SK-MEL-5 (cell line): ENCODE results near the gene ATP5MC3.

DNA sequence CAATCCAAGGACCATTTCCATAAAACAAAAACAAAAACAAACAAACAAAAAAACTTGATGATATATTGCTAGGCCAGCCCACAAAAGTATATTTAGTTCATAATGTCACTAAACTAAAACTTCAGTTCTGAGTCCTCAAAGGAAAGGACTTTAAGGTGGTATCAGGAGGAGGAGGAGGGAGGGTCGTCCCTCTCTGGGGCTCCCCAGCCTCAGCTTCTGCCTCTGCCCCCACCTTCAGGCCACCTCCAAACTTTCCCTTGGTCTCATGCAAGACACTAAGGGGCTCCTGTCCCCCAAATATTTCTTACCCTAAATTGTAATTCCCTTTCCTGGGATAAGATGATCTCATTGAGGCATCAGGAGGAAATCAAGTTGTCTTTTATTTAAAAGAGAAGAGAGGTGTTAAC lies 13.7 kb upstream of the WIPF1 start:
RAMPAGE:
- cytosol, long total RNA: no peak
- long total RNA: no peak
- nucleus, long total RNA: no peak

DNA sequence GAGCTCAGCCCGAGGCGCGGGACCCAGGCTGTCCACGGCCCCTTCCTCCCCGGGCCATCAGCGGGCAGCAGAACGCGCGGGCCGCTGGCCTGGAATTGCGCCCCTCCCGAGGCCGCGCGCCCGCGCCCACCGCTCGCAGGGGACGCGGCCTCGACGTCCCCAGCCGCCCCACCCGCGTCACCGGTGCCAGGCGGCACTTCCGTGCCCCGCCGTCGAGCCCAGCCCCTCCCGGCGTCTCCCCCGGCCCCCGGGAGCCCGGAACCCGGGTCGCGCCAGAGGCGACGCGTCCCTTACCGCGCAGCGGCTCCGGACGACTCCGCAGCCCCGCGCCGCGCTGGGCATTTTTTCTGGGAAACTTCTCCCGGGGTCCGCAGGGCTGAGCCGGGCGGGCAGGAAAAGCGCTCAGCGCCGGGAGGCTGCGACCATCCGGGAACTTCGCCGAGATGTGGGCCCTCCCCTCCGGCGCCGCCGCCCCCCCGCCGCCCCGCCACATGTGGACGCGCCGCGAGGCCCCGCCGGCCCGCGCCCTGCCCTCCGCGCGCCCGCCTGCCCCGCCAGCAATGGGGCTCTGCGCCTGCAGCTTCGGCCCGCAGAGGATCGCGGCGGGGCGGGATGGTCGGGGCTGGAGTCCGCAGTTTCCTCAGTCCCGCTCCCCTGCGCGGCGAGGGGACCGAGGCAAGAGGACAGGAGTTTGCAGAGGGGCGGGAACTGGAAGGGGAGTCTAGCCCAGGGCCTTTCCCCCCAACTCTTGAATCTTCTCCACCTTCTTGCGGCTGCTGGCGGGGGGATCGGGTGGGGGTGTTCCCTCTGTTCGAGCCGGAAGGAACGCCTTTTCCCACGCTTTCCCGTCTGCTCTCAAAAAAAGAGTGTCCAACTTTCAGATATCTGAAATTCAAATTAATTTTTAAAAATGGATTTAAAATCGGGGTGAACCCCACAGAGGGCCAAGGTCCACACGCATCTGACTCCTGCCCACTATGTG lies 81.5 kb downstream of the CHRNA1 start:
RAMPAGE:
- cytosol, long total RNA: no peak
- long total RNA: start-site peak on the minus strand centred at position 424 of the sequence, 59 bp wide, 23 and 27 reads in 2 replicates
- nucleus, long total RNA: no peak

RAMPAGE:
- cytosol, long total RNA: no peak
- long total RNA: no peak
- nucleus, long total RNA: no peak
These were observed 600 bp upstream of the ATF2 start for GRCh38 chr2:175168461-175169145.

DNA sequence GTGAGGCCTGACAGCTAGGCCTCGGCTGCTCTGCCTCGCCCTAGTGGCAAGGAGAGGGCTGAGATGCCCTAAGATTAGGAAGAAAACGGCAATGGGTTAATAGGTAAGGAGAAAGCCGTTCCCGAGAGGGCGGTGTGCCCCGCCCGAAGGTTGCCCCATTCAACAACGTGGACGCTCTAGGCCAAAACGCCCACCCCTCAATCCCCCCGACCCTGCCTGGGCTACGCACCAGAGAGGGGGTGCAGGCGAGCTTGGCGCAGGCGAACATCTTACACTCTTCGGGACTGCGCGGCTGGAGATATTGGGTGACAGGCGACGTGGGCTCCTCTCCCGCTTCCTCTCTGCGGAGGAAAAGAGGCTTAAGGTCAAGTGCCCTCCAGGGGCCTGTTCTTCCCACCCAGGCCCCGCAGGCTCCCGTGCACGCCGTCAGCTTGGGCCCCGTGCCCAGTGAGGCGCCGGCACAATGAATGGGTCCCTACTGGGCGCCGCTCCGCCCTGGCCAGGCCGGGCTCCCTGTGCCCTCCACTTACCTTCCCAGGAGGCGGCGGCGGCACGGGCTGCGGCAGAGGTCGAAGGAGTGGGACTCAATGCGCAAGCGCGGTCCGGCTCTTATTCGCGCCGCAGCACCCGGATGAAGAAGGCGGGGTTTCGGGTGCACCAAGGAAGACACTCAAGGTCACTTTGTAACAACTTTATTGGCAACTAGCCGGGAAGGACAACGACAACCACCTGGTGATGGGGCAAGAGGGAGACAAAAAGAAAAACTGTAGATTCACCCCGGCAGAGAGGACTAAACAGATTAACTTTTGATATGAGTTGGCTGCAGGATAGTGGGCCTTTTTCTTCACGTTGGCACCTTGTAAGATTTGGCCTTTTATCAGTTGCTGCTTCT lies at the start of gene ATP5MC3:
Gene ATP5MC3, minus strand, starts transcription at position 585 of the 892 bp plus-strand sequence.
RAMPAGE:
- cytosol, long total RNA: start-site peak on the minus strand centred at position 561 of the sequence, 51 bp wide, 2,316 and 1,680 reads in 2 replicates
- long total RNA: start-site peak on the minus strand centred at position 559 of the sequence, 47 bp wide, 842 and 373 reads in 2 replicates
- nucleus, long total RNA: start-site peak on the minus strand centred at position 561 of the sequence, 52 bp wide, 590 and 56 reads in 2 replicates

RAMPAGE:
- cytosol, long total RNA: no peak
- long total RNA: no peak
- nucleus, long total RNA: no peak
These were observed 1.5 kb upstream of the LNPK start for GRCh38 chr2:176003475-176004025.

DNA sequence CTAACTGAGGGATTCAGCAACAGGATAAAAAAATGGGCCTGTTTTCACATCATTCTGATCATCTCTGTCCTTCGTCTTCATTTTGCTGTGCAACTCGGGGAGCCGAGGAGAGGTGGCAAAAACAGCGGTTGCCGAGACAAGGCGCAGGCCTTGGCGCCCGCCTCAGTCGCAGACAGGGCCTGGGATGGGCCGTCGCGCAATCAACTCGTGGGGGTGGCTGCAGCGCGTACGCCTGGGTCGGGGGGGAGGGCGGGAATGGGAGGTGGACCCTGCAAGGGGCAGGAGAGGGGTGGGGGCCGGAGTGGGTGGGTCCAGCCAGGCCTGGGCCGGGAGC lies 322 bp upstream of the HOXD13 start:
RAMPAGE:
- cytosol, long total RNA: no peak
- long total RNA: no peak
- nucleus, long total RNA: no peak

RAMPAGE:
- cytosol, long total RNA: no peak
- long total RNA: no peak
- nucleus, long total RNA: start-site peak on the minus strand at chr2:176097639-176097738, 17 and 6 reads in 2 replicates
These were observed 2.3 kb upstream of the HOXD12 start for GRCh38 chr2:176096975-176098086.

GRCh38 chr2:176118830-176119511 lies 2.4 kb downstream of the HOXD10 start:
RAMPAGE:
- cytosol, long total RNA: no peak
- long total RNA: no peak
- nucleus, long total RNA: no peak

GRCh38 chr2:176127989-176128678 lies 1.4 kb upstream of the HOXD8 start:
RAMPAGE:
- cytosol, long total RNA: no peak
- long total RNA: no peak
- nucleus, long total RNA: no peak

RAMPAGE:
- cytosol, long total RNA: no peak
- long total RNA: start-site peak on the plus strand at chr2:176130584-176130610, 7 and 8 reads in 2 replicates
- nucleus, long total RNA: no peak
These were observed 642 bp downstream of the HOXD8 start for GRCh38 chr2:176129828-176130865.

RAMPAGE:
- cytosol, long total RNA: no peak
- long total RNA: no peak
- nucleus, long total RNA: no peak
These were observed 15.0 kb downstream of the HOXD3 start for GRCh38 chr2:176172119-176172568.

GRCh38 chr2:176174888-176175467 lies 13.5 kb upstream of the HOXD1 start:
RAMPAGE:
- cytosol, long total RNA: no peak
- long total RNA: no peak
- nucleus, long total RNA: no peak

GRCh38 chr2:176177576-176178564 lies 10.6 kb upstream of the HOXD1 start:
RAMPAGE:
- cytosol, long total RNA: no peak
- long total RNA: no peak
- nucleus, long total RNA: no peak

DNA sequence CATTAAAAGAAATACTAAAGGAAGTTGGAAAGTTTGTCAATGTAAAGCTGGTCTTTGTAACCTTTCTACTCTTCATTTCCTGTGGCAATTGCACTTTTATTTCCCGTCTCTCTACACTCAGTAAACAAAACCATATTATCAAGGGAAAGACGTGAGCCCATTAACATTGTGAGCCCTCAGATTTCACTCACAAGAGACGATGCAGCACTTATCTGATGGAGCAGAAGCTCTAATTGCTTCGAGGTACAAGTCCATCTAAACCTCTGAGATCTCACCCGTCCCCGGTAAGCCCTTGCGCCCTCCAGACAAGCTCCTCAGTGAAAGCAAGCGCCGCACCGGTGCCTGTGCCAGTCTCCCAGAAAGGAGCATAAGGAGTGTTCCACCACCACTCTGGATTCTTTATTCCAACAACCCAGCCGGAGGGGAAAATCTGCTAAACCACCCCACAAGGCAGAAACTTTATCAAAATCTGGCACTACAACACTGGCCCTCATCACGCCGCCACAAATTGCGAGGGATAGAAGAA lies 942 bp upstream of the HOXD1 start:
RAMPAGE:
- cytosol, long total RNA: no peak
- long total RNA: no peak
- nucleus, long total RNA: no peak

RAMPAGE:
- cytosol, long total RNA: no peak
- long total RNA: no peak
- nucleus, long total RNA: no peak
These were observed 12.5 kb downstream of the HOXD1 start for GRCh38 chr2:176200898-176201395.

DNA sequence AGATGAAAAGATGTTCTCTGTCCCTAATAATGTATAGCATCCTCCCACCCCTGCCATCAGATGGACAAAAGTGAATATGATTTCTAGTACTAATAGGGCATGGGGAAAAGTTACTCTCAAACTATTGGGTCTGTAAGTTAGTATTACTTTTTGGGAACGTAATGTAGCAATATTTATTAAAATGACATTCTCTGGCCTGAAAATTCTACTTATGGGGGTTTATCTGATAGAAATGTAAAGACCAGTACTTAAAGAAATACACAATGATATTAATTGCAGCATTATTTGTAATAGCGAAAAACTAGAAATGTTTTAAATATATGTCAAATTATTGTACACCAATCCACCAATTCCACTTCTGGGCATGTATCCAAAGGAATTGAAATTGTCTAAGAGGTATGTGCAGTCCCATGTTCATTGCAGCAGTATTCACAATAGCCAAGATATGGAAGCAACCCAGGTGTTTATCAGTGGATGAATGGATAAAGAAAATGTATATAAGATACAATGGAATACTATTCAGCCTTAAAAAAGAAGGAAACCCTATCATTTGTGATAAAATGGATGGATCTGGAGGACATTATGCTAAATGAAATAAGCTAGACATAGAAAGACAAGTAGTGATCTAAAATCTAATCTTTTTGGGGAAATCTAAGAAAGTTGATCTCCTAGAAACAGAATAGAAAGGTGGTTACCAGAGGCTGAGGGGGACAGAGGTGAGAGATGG lies 2.5 kb downstream of the MTX2 start:
RAMPAGE:
- cytosol, long total RNA: no peak
- long total RNA: no peak
- nucleus, long total RNA: no peak

RAMPAGE:
- cytosol, long total RNA: no peak
- long total RNA: no peak
- nucleus, long total RNA: no peak
These were observed 368.5 kb downstream of the MTX2 start for GRCh38 chr2:176637243-176638619.

RAMPAGE:
- cytosol, long total RNA: no peak
- long total RNA: start-site peak on the minus strand at chr2:177212402-177212449, 21 and 16 reads in 2 replicates
- nucleus, long total RNA: no peak
These were observed 889 bp upstream of the HNRNPA3 start for GRCh38 chr2:177211293-177212517.

DNA sequence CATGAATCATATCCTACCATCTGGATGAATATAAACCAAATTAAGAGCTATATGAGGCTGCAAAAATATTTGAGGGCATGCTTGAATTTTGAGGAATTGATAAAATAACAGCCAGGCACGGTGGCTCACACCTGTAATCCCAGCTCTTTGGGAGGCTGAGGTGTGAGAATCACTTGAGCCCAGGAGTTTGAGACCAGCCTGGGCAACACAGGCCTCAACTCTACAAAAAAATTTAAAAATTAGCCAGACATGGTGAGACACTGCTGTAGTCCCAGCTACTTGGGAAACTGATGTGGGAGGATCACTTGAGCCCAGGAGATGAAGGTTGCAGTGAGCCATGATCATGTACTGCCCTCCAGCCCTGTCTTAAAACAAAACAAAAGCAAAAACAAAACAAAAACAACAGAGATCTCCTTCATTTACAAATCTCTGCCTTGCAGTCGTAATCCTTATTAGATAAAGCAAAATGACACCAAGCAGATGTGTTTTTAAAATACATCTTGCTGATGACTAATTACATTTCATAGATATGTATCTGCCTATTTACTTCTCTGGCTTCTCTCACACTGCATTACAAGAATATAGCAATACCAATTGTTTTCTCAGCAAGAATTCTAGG lies 23.0 kb downstream of the NFE2L2 start:
RAMPAGE:
- cytosol, long total RNA: no peak
- long total RNA: no peak
- nucleus, long total RNA: no peak

RAMPAGE:
- cytosol, long total RNA: no peak
- long total RNA: no peak
- nucleus, long total RNA: no peak
These were observed 16.5 kb downstream of the NFE2L2 start for GRCh38 chr2:177247891-177248487.